Myometrial cell (primary cell): ENCODE data around the genes RTEL1 and SLC2A4RG.

- RAMPAGE, long total RNA = no peak
These were observed at the start of gene RTEL1 for GRCh38 chr20:63658080-63659291. Gene RTEL1, plus strand, starts transcription at chr20:63658312.

DNA sequence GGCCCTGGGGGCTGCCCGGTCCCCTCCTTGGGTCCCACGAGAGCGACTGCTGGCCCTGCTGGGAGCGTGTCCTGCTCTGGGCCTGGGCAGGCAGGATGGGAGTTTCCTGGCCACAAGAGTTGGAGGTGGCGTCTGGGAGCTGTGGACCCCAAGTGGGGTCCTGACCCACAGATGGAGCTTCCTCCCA lies 7.3 kb upstream of the TNFRSF6B start:
- RAMPAGE, long total RNA = no peak

DNA sequence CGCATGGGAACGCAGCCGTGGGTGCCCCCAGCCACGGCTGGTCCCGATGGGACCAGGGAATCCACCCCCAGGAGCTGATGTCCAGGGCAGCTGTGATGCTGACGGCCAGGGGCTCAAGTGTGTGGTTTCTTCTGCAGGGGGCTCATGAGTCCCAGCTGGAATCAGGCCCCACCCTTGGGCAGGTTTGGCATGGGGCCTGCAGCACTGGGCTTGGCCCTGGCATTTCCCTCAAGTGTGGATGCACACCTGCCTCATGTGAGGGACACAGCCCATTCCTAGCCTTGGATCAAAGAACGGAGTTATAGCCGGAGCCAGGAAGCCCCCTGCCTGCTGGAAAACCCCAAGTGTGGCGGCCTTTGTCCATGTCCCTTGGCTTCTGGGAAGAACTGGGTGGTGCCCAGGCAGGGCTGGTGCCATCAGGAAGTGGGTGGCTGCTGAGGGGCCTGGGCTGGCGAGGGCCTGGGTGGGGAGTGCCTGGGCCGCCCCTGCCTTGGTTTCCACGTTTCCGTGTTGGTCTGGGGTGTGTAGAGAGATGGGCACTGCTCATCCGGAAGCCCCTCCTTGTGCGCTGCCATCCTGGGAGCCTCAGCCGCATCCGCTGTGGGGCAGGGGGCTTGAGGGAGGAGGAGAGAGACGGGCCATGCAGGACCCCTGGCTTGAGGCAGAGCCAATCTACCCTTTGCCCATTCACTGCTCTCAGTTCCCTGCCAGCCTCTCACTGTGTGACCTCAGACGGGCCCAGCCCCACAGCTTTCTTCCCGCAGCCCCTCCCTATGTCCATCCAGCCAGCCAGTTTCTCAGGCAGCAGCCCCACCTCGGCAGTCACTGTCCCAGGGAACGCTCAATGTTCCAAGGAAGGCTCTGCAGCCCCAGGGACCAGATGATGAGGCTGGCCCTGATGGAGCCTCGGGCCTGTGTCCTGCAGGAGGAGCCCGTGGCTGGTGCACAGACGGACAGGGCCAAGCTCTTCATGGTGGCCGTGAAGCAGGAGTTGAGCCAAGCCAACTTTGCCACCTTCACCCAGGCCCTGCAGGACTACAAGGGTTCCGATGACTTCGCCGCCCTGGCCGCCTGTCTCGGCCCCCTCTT lies 4.2 kb upstream of the TNFRSF6B start:
- RAMPAGE, long total RNA = no peak

- RAMPAGE, long total RNA = no peak
These were observed 3.5 kb upstream of the TNFRSF6B start for GRCh38 chr20:63692969-63693377.

DNA sequence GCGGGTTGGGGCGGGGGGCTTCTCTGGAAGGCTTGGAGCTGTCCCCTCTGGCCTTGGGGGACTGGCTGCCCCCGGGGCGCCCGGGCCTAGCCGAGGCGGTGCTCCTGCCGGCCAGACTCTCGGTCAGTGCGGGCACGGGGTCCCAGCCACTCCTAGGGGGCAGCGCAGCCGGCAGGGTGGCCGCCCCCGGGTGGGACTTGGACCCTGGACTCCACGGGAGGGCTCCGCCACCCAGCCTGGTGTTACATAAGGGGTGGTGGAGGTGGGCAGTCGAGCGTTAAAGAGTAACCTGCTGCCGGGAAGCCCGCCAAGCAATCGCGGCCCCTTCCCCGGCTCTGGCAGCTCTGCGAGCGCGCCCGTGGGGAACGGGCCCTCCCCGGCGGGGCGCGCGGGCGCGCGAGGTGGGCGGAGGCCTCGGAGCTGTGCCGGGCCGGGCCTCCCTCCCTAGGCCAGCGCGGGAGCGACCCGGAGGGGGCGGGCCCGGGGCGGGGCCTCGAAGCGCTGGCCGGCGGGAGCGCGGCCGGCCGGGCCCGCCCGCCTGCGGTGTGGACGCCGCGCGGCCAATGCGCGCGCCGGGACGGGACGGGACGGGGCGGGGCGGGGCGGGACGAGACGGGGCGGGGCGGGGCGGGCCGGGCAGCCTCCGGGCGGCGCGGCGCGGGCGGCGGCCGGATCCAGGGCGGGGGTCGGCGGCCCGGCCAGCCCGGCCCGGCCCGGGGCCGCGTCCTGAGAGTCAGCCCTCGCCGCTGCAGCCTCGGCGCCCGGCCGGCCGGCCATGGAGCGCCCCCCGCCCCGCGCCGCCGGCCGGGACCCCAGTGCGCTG lies at the start of gene SLC2A4RG:
TSS of gene SLC2A4RG (plus strand) at position 639 of the 823 bp plus-strand sequence.
- RAMPAGE, long total RNA = no peak

DNA sequence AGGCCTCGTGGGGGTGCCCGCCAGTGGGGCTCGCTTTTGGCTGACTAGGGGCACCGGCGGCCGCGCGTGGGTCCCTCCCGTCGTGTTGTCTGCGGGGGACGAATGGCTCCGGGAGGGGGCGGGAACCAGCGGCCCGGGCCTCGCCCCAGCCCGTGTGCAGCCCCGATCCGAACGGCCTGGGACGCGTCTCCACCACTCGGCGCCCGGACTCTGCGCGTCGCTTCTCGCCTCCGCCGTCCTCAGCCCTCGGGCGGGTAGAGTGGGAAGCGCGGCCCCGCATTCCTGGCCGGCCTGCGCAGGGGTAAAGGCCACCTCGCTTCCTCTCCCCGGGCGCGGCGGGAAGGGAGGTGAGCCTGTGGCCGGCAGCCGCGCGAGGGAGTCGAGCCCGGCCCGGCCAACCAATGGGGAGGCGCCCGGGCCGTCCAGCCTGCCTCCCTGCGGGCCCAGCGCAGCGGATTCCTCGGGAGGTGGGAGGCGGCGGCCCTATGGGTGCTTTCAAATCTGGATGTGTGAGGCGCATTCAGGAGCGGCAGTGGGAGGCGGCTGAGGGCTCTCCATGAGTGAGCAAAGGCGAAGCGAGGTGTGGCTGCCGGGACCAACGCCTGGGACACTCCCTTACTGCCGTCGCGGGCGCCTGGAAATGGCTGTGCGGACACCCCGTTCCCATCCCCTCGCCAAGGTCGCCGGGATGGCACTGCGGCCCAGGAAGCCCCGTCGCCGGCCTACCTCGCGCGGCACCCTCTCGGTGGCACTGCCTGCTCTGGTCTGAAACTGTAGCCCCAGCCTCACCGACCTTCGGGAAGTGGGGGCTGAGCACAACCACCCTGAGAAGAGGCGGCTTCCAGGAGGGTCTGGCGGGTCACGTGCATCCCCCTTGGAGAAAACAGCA lies 1.2 kb upstream of the ZBTB46 start:
- RAMPAGE, long total RNA = no peak

DNA sequence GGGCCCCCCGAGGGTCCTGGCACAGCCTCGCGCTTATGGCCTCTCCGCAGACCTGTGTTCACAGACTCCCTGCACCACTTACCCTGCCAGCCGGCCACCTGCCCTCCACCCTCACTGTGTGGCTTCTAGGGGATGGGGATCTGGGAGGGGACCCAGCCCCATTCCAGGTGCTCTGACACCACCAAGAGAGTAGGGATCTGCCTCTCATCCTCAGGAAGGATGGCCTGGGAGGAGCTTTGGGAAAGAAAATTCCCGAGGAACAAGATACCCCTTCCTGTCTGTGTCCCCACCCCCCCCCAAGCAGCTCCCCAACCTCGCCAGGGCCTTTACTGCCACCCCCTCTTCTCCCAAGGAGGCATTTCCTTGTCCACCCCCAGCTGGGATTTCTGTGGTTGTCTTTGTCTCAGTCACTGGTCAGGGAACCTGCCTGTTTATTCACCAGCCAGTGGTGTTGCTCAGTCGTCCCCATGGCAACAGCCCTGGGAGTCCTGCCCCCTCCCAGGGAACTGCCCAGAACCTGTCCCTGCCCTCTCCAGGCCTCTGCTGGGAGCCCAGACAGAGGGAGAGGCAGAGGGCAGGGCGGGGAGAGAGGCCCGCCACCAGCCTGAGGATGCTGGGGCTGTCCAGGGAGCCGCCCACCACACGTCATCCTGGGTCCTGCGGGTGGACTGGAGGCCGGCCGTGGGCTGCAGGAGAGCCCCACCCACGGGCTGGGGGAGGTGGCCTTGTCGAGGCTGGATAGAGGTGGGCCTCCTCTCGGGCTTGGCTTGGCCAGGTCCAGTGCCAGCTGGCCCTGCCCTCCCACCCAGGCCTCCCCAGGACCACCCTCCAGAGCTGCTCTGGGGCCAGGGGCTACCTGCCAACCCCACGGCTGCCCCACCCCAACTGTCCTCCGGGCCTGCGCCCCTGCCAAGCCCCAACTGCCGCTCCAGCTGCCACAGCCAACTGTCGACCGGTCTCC lies 3.9 kb upstream of the ZBTB46 start:
- RAMPAGE, long total RNA = no peak

DNA sequence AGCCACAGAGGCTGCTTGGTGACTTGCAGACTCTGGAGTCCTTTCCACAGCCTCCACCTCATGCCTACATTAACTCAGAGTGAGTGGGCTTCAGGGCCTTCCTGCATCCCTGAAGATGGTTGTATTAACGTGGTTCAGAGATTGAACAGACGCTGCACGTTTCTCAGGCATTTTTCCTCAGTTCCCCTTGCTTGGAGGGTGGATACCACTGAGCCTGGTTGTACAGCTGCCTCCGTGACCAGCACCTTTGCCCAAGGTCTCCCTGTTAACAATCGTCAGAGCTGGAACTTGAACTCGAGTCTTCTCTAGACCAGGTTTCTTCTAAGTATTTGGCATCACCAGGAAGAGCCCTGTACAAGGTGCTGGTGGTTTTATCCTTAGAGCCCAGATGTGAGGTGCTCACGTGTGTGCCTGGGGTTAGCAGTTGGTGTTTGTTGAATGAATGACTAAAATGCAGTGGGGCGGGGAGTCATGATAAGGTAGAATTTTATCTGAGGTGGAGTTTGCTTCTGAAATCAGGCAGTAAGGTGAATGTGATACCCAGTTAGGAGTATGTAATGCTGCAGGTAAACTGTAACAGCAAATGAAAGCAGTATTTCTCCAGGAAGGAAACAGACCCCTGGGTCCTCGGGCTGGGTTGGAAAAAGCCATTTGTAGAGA lies 3.0 kb downstream of the DNAJC5 start:
- RAMPAGE, long total RNA = no peak

DNA sequence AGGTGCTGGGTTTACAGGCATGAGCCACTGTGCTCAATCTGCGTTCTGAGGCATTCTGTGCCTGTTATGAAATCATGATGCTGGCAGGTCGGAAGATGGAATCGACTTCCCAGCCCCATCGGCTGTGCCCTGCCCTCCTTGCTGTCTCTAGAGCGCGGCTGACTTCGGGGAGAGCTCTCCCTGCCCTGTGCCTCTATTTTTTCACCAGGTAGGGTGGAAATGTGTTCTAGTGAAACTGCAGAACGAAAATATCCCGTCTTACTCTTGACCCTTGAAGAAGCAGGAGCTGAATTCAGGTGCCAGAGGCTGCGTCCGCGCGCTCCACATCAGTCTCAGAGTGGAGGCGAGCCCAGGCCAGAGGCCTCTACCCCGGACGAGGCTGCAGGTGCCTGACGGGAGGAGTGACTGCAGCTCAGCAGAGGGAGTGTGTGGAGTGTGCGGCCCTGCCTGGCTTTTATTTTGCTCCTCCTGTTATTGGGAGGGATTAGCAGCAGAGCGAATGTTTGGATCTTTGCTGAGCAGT lies 6.4 kb downstream of the DNAJC5 start:
- RAMPAGE, long total RNA = no peak

- RAMPAGE, long total RNA = no peak
These were observed 26.6 kb downstream of the DNAJC5 start for GRCh38 chr20:63921581-63921927.

- RAMPAGE, long total RNA = no peak
These were observed 11.7 kb upstream of the C20orf204 start for GRCh38 chr20:64024182-64024734.

DNA sequence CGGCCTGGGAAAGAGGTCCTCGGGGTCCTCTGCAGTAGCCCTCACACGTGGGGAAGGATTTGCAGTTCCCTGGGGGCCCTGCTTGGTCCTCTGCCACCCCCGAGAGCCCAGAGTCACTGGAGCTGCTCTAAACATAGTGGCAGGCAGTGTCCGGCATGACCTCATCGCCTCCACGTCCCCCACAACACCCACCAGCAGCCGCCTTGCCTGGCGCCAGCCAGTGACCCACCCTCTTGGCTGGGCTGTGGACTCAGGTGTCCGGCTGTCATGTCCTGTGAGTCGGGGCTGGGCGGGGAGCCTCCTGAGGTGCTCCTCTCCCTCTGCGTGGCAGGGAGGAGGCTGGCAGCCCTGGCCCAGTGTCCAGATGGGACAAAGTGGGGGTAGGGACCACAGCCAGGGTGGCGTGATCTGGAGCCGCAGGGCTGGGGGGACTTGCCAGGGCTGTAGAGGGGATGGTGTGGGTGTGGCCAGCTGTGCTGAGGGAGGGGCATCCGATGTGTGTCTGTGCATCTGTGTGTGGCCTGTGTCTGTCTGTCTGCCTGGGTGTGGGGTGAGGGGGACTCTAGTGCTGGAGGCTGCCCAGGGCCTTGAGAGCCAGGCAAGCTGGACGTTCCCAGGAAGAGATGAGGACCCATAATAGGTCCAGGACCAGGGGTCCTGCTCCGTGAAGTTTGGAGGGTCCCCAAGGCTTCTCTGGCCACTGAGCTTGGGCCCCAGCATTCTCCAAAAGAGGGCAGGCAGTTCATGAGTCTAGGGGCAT lies 2.2 kb upstream of the SOX18 start:
- RAMPAGE, long total RNA = no peak

- RAMPAGE, long total RNA = no peak
These were observed 549 bp downstream of the TCEA2 start for GRCh38 chr20:64063474-64064020.

- RAMPAGE, long total RNA = no peak
These were observed 4.3 kb downstream of the MYT1 start for GRCh38 chr20:64168219-64169192.

GRCh38 chr20:64189624-64190378 lies 25.5 kb downstream of the MYT1 start:
- RAMPAGE, long total RNA = no peak

DNA sequence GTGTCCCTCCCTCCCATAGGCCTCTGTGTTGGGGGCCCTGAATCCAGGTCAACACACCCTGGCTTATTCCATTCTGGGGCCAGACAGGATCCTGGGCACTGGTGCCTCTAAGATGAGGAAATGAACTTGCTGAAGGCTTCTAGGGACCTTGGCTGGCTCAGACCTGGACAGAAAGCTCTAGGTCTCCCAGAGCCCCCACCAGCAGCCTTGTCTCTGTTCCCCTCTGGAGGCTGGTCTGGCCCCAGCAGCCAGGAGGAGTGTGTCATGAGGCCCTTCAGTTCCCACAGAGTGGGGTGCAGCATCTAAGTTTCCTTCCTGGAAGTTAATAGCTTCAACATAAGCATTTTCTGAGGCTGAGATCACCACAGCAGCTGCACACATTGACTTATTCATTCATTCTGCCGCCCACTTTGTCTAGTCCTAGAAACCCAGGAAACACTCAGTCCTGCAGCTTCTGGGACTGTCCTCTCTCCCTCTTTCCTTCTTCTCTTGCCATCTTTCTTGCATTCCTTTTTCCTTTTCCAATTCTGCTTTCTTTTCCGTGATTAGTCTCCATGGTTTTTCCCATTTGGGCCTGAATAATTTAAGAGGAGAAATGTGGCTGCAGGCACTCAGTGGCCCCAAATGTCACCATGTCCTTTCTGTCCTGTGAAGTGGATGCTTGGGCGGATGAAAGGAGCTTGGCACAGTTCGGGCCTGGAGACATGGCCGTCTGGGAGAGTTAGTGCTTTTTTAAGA lies 31.2 kb upstream of the PCMTD2 start:
- RAMPAGE, long total RNA = no peak

- RAMPAGE, long total RNA = no peak
These were observed 28.3 kb upstream of the PCMTD2 start for GRCh38 chr20:64227248-64227717.